Prostate gland (tissue), 2 donors: ENCODE measurements around the genes MARCHF7 and IFIH1.

- PRO-cap = no peak
- RAMPAGE, long total RNA, 2 experiments = no peak in any of the 2 experiments
Measured at GRCh38 chr2:158523419-158524056, 66.8 kb downstream of the PKP4 start.

GRCh38 chr2:158545986-158546908 is 89.5 kb downstream of the PKP4 start:
- PRO-cap = no peak
- RAMPAGE, long total RNA, 2 experiments = no peak in any of the 2 experiments

DNA sequence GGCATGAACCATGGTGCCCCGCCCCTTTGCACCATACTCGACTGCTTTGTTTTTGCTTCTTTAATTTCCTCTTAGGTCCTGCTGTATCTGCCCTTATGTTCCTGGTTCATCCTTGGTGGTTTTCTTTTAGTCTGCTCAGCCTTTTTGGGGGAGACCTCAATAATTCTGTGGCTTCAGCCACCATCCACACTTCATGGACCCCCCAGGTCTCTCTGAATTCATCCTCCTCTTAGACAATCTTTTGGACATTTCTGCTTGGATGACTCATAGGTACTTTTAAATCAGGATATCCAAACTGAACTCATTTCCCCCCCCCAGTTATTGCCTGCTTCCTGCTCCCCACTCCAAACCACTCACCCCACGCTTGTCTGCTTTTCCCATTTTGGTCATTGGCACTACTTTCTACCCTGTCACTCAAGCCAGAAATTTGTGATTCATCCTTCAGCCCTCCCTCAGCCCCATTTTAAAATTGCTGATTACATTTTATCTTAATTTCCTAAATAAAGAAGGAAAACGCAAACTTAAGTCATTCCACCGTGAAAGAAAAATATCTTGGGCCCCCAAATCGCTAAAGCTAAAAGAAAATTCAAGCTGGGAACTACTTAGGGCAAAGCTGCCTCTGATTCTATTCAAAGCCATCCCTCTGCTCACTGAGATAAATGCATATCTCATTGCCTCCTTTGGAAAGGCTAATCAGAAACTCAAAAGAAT is 78.6 kb downstream of the TANC1 start:
- PRO-cap = no peak
- RAMPAGE, long total RNA, 2 experiments = no peak in any of the 2 experiments

DNA sequence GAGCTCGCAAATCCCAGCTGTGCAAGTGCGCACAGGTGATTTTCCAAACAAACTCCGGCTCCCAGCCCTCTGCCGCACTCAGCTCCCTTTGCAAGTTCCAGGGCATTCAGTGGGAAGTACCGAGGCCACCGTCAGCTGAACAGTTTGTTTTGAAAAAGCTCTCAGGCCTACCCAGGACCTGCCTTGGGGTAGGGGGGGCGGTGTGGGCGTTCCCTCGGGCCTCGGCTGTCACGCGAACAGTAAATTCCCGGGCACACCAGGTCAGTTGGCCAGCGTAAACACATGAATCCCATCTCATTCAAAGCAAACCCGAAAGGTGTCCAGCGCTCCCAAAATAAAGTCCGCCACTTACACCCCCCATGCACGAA is 620 bp downstream of the WDSUB1 start:
- PRO-cap = bidirectional peak, plus-strand start at position 267 of the sequence, minus-strand start at position 151 of the sequence
- RAMPAGE, long total RNA, 2 experiments = no peak in any of the 2 experiments

DNA sequence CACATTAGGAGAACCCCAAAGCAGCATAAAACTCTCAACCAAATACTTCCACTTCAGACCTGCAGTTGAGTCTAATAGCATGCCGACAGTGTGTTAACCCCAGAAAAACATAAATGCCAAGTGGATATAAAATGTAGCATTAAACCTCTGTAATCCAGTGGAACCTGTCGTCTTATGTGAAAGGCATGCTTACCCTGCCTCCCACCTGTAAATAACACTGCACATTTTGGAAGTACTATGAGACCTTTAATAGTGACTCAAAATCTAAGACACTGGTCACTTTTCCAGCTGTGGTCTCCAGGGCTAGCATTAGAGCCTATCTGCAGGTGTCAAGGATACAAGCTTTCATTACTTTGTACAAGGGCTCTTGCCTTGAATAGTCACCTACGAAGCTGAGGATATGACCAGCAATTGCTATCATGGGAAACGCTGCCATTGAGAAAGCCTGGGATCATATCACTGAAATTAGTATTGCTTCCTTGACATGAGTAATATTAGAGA is 79.7 kb upstream of the WDSUB1 start:
- PRO-cap = no peak
- RAMPAGE, long total RNA, 2 experiments = no peak in any of the 2 experiments

- PRO-cap = no peak
- RAMPAGE, long total RNA, 2 experiments = no peak in any of the 2 experiments
Measured at GRCh38 chr2:159381407-159382044, 95.0 kb upstream of the WDSUB1 start.

GRCh38 chr2:159711805-159712806 is at the start of gene MARCHF7:
Gene MARCHF7, plus strand, starts transcription at chr2:159712506.
- PRO-cap = bidirectional peak, plus-strand start at chr2:159712212, minus-strand start at chr2:159712042; bidirectional peak, plus-strand start at chr2:159712517, minus-strand start at chr2:159712434
- RAMPAGE, long total RNA, 2 experiments = start-site peak on the plus strand in 2 of 2 experiments, at chr2:159712479-159712571 at its widest, 330 to 378 reads per replicate; start-site peak on the minus strand in 2 of 2 experiments, at chr2:159712342-159712428 at its widest, 21 to 161 reads per replicate

- PRO-cap = no peak
- RAMPAGE, long total RNA, 2 experiments = no peak in any of the 2 experiments
Measured at GRCh38 chr2:159996708-159997669, 65.4 kb downstream of the PLA2R1 start.

DNA sequence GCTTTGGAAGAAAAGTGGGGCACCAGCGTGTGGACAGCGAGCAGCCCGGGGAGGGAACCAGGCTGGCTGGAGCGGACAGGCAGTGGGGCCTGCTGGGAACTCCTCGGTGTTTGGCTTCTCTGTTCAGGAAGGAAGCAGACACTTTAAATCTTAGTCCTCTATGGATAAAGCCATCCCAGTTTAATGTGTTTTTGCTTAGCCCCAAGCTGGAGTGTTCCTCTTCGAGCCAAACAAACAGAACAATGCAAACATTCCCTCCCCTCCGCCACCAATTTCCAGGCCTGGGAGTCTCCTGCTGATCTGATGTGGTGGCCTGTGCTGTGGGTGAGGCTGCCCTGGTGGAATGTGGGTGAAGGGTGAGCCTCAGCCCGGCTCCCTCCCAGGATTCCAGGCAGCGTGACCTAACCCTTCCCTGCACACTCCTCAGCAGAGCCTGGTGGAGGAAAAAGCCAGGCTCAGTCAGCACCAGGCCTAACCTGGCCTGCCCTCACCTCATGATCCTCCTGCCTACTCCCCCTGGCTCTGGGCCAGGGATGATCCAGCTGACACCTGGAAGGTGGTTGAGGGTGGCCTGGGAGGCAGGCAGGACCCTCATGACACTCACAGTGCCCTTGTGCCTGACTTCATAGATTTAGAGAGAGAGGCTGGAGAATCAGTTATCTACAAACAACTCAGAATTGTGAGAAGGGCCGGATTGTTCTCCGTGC is 21.6 kb upstream of the ITGB6 start:
- PRO-cap = no peak
- RAMPAGE, long total RNA, 2 experiments = no peak in any of the 2 experiments

DNA sequence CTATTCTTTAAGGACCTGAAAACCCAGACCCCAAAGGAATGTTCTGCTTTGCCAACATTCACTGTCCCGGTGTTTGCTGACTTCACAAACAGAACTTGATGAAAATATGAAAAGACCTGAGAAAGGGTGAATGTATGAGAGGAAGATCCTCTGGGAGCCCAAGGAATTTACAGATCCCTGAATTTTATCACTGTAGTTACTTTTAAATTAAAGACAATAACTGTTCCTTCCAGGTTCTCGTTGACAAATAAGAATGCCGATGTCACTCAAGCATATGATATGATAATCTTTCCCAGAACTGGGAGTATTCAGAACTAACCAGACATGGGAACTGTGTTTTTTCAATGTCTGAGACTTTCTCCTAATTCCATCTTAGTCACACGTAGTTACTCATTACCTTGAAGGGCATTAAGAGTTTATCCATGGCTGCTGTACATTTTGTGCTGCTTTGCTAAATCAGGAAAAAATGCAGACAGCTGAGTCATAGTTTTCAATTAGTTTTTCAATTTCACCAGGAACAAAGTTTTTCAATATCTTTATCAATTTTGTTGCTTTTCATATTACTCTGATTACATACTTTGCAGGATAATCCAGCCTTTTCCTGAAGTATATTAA is 28.4 kb upstream of the ITGB6 start:
- PRO-cap = no peak
- RAMPAGE, long total RNA, 2 experiments = no peak in any of the 2 experiments

DNA sequence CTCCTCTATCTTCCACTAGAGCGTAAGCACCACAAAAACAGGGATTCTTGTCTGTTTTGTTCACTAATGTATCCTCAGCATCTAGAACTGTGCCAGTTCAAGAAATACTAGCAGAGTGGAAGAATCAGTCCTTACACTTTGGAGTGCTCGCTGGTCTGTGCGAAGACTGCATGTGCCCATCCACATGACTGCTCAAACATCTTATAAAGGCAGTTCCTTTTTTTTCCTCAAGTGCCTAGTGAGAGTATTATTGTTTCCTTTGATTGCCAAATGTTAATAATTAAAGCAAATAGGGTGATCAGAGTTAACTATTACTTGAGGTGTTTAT is 45.5 kb upstream of the ITGB6 start:
- PRO-cap = no peak
- RAMPAGE, long total RNA, 2 experiments = no peak in any of the 2 experiments

- PRO-cap = no peak
- RAMPAGE, long total RNA, 2 experiments = no peak in any of the 2 experiments
Measured at GRCh38 chr2:160275656-160276014, 75.6 kb upstream of the ITGB6 start.

GRCh38 chr2:160372080-160372347 is 121.6 kb downstream of the RBMS1 start:
- PRO-cap = no peak
- RAMPAGE, long total RNA, 2 experiments = no peak in any of the 2 experiments

- PRO-cap = no peak
- RAMPAGE, long total RNA, 2 experiments = no peak in any of the 2 experiments
Measured at GRCh38 chr2:161169336-161169879, 9.2 kb downstream of the TANK start.

DNA sequence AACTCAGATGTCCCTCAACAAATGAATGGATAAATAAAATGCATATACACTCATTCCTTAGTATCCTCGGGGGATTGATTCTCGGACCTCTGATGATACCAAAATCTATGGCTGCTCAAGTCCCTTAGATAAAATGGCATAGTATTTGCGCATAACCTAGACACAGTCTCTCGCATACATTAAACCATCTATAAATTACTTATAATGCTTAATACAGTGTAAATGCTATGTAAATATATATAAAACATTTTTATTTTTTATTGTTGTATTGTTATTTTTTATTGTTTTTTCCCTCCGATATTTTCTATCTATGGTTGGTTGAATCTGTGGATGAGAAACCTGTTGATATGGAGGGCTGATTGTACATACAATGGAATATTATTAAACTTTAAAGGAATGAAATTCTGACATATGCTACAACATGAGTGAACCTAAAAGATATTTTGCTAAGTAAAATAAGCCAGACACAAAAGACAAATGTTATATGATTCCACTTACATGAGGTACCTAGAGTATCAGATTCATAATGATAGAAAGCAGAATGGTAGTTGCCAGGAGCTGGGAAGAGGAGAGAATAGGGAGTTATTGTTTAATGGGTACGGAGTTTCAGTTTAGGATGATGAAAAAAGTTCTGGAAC is 18.5 kb downstream of the PSMD14 start:
- PRO-cap = no peak
- RAMPAGE, long total RNA, 2 experiments = no peak in any of the 2 experiments

GRCh38 chr2:161992549-161992953 is 81.5 kb downstream of the DPP4 start:
- PRO-cap = no peak
- RAMPAGE, long total RNA, 2 experiments = no peak in any of the 2 experiments

DNA sequence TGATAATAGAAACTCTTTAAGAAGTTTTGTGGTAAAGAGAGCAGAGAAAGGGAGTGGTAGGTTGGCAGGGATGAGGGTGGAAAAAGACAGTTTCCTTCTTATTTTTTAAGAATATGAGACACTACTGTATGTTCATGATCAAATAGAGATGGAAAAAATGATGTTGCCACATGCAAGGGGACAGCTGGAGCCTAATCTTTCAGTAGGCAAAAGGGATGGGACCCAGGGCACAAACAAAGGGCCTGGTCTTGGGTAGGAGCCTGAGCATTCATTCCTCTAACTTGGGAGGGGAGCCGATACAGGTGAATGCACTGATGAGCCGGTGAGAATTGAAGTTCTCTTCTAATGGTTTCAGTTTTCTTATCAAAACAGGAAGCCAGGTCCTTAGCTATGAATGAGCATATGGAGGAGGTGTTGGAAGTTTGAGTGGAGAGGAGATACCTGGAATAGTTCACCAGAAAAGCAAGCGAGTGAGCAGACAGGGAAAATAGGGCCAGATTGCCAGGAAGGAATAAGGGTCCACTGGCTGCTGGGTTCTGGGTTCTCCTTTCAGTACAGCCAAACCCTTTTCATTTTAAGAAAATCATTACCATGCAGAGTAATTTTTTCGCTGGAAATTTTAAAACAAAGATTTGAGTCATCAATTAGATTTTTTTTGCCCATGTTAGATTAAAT is 10.1 kb downstream of the DPP4 start:
- PRO-cap = no peak
- RAMPAGE, long total RNA, 2 experiments = no peak in any of the 2 experiments

- PRO-cap = bidirectional peak, plus-strand start at chr2:162318841, minus-strand start at chr2:162318683
- RAMPAGE, long total RNA, 2 experiments = start-site peak on the plus strand in 1 of 2 experiments, at chr2:162318763-162318839 at its widest, 13 reads per replicate
Measured at GRCh38 chr2:162318372-162318962, at the start of gene IFIH1. Gene IFIH1, minus strand, starts transcription at chr2:162318684.

- PRO-cap = bidirectional peak, plus-strand start at chr2:163348364, minus-strand start at chr2:163348220
- RAMPAGE, long total RNA, 2 experiments = no peak in any of the 2 experiments
Measured at GRCh38 chr2:163347910-163348879, 387.6 kb downstream of the FIGN start.

GRCh38 chr2:163690390-163691266 is 45.2 kb downstream of the FIGN start:
- PRO-cap = no peak
- RAMPAGE, long total RNA, 2 experiments = no peak in any of the 2 experiments